CMK (cell line): ENCODE measurements around the genes CDKN2AIPNL, MACROH2A1 and SLC25A48.

GRCh38 chr5:134189841-134190473 is 13.2 kb upstream of the SKP1 start:
- RRBS: no CpG with 5 or more reads among the region's 6 CpGs

DNA sequence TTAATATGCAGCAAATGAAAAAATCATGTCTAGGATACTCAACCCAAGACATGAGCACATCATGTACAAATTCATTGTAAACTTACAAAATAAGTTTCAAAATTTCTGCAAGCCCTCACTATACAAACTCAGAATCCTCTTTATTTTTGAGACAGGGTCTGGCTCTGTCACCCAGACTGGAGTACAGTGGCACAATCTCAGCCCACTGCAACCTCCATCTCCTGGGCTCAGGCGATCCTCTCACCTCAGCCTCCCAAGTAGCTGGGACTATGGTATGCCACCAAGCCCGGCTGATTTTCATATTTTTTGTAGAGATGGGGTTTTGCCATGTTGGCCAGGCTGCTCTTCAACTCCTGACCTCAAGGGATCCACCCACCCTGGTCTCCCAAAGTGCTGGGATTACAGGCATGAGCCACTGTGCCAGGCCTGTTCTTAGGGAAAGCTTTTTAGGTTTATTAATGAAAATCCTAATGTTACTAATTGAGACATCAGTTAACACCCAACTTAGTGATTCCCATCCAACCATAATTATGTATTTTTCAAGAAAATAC is 18.4 kb upstream of the SKP1 start:
- RRBS: no CpG with 5 or more reads among the region's 2 CpGs

DNA sequence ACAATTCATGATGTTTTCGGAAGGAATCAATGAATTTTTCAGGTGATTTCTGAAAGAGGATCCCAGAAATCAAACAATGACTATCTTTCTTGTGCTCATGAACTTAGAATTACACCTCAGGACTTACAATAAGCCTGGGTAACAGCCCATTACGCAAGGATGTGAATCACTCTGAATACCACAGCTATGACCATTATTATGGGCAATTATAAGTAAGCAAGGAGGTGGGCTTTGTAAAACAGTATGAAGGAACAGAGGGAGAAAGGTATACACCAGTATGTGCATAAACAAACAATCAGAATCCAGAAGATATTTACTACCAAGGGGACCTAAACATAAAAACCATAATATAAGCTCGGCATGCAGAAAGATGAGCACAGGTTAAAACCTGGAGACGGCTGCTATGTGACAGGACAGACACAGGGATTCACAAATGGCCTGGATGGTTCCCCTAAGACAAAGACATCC is 21.6 kb upstream of the PPP2CA start:
- RRBS: no CpG with 5 or more reads among the region's 4 CpGs

GRCh38 chr5:134345463-134346579 is 21.1 kb downstream of the CDKL3 start:
- RRBS: no CpG with 5 or more reads among the region's 14 CpGs

DNA sequence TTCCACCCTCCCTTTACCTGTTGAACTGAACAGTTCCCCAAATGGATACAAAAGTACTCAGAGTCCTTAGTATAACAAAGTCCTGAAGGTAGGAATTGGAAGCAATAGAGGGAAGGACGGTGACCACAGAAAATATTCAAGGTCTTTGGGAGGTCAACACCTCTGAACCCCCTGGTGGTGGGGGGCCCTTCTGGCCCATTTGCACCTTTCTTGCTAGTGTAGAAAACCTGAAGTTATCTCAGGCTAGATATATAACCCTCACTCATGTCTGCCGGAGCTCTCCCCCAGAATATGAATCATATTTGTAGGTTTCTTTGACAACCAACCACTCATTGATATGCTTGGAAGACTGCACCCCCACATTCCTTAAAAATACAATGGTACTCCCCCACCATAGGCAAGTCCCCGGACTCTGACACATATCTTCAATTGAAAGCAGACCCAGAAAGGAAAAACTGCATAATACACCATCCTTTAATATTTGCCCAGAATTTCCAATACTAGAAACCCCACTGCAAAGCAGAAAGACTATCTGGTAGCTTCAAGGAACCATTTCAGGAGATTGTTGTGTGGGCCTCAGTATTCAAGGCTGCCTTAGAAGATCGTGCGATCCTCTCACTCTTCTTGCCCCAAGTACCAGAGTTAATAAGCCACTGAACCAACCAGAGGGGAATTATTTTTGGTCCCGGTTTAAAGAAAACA is 1.0 kb upstream of the UBE2B start:
- RRBS: no CpG with 5 or more reads among the region's 6 CpGs

GRCh38 chr5:134397136-134398338 is 14.1 kb downstream of the CDKN2AIPNL start:
- RRBS: no CpG with 5 or more reads among the region's 6 CpGs

GRCh38 chr5:134411345-134412267 is at the start of gene CDKN2AIPNL:
Gene CDKN2AIPNL (minus strand): TSS chr5:134411881.
- RRBS: 1% methylated on average over 21 of the region's 67 CpGs

DNA sequence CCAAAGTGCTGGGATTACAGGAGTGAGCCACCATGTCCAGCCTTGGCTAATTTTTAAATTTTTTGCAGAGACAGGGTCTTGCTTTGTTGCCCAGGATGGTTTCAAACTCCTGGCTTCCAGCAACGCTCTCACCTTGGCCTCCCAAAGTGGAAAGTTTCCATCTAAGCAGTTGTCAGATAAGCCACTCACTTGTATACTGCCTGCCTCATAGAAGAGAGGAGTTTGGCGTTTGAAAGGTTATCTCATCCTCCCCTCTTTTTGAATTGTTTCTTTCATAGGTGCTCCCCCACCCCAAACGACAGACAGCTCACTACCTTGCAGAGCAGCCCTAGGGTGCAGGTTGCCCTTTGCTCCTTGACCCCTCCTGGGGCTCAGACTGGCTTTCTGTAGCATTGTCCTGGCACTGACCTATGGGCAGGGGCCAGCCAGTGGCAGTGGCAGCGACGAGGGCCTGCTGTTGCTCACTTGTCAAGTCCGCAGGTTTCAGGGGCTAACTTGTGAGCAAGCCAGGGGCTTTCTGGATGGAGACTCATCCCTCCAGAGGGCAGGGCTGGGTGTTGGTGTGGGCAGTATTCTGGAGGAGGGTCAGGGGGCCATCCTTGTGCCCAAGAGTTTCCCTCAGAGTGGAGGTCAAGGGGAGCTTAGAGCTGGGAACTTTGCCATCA is 53.2 kb upstream of the CDKN2AIPNL start:
- RRBS: no CpG with 5 or more reads among the region's 6 CpGs

GRCh38 chr5:134763649-134764249 is 5.2 kb downstream of the DDX46 start:
- RRBS: no CpG with 5 or more reads among the region's 14 CpGs

DNA sequence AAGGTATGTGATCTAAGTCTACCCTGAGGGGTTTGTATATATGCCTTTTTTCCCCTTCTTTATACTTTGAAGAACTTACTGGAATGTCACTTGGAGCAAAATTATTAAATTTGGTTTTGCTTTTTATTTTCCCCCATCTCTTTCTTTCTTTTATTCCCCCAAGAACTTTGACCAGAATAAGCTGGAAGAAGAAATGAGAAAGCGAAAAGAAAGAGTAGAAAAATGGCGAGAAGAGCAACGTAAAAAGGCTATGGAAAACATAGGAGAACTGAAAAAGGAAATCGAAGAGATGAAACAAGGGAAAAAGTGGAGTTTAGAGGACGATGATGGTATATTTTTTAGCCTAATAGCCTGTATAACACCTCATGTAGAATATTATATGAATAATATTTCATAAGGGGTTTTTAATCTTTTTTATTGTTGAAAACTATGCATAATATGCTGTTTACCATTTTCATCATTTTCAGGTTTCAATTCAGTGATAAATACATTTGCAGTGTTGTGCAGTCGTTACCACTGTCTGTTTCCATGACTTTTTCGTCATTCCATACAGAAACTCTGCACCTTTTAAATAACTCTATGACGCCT is 15.0 kb downstream of the DDX46 start:
- RRBS: no CpG with 5 or more reads among the region's 8 CpGs

DNA sequence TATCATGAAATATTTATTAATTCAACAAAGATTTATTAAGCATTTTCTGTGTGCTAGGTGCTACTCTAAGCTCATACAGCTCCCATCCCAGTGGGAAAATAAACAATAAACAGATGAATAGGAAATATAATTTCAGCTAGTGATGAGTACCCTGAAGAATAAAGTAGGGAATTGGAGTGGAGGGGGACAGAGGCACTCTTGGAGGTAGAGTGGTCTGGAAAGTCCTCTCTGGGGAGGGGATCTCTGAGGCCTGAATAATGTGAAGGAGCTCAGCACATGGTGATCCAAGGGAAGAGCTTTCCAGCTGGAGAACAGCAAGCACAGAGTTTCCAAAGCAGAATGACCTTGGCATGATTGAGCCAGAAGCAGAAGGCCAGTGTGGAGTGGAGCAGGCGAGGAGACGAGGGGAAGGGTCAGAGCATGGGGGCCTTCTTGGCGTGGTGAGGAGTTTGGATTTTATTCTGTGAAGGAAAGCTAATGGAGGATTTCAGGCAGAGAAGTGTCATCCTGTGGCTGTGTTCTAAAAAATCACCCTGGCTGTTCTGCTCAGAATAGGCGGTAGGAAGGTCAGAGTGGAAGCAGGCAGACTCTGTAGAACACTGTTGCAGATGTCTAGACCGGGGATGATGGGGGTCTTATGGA is 8.3 kb downstream of the PCBD2 start:
- RRBS: no CpG with 5 or more reads among the region's 5 CpGs

- RRBS: 96% methylated on average over 9 of the region's 58 CpGs
These were observed 16.3 kb upstream of the PITX1 start for GRCh38 chr5:135050030-135050997.

GRCh38 chr5:135185268-135186065 is 151.4 kb upstream of the PITX1 start:
- RRBS: no CpG with 5 or more reads among the region's 8 CpGs

- RRBS: 59% methylated on average over 4 of the region's 60 CpGs
These were observed 157.2 kb upstream of the PITX1 start for GRCh38 chr5:135191044-135191883.

- RRBS: no CpG with 5 or more reads among the region's 7 CpGs
These were observed 60.4 kb downstream of the MACROH2A1 start for GRCh38 chr5:135338499-135339119.

GRCh38 chr5:135359997-135360999 is 38.7 kb downstream of the MACROH2A1 start:
- RRBS: no CpG with 5 or more reads among the region's 15 CpGs

DNA sequence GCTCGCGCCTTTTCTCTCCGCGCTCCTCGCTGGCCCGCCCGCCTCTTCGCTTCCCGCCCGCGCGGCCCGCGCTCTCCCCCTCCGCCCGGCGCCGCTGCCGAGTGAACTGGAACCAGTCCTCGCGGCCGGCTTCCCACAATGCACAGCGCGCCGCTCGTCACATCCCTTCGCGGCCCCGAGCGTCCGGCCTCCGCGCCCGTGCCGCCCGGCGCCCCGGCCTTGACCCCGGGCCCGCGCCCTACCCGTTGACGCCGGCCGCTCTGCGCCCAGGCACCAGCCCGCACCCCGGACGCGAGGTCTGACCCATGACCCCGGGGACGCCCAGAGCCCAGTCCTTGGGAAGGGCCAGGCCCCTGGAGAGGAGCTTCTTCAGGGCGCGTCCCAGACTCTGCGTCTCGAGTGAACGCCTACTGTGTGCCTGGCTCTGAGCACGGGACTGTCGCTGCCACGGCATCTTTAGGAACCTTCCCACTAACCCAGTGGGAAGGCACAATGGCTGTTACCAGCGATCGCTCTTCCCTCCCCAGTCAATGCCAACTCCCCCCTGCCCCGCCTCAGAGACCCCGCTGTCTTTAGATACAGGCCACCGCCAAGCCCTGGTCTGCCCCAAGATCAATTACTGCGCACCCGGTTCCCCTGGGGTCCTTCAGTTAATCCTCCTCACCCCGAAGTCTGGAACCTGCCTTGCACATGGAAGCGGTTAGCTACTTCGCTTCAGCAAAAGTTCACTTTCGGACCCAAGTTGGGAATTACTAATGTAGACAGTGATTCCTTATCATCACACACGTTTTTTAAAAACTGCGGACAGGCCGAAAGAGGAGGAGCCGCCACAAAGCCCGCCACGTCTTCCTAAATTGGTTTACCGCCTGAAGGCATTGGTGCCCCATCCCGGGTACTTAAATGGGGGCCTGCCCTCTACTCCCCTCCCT is at the start of gene MACROH2A1:
Gene MACROH2A1, minus strand, starts transcription at position 110 of the 929 bp plus-strand sequence.
- RRBS: 1% methylated on average over 17 of the region's 79 CpGs

GRCh38 chr5:135602937-135603397 is 24.2 kb upstream of the CXCL14 start:
- RRBS: no CpG with 5 or more reads among the region's 4 CpGs

- RRBS: 29% methylated on average over 6 of the region's 34 CpGs
These were observed at the start of gene SLC25A48 for GRCh38 chr5:135834244-135834835. Gene SLC25A48 (plus strand): TSS chr5:135834663.

- RRBS: no CpG with 5 or more reads among the region's 4 CpGs
These were observed 30.7 kb upstream of the TGFBI start for GRCh38 chr5:135998078-135998433.